Progenitor cell of endocrine pancreas (in vitro differentiated cells): ENCODE measurements around a stretch of chr2.

DNA sequence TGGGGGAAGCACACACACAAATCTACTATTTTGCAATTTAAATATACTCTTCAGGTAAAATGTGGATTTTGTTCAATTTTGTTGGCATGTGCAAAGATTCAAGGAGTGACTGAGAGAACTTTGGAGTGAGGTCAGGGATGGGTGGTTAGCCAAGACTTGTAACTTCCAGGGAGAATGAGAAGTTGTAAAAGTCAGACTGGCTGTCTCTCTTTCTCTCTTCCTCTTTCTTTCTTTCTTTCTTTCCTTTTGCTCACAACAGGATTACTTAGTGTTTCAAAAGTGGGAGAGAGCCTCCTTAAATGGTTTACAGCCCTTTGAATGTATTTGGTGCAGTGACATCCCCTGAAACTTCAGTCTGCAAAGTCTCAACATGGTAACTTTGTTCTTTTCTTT lies 995 bp downstream of the ACKR3 start:
- PRO-cap, result no peak

DNA sequence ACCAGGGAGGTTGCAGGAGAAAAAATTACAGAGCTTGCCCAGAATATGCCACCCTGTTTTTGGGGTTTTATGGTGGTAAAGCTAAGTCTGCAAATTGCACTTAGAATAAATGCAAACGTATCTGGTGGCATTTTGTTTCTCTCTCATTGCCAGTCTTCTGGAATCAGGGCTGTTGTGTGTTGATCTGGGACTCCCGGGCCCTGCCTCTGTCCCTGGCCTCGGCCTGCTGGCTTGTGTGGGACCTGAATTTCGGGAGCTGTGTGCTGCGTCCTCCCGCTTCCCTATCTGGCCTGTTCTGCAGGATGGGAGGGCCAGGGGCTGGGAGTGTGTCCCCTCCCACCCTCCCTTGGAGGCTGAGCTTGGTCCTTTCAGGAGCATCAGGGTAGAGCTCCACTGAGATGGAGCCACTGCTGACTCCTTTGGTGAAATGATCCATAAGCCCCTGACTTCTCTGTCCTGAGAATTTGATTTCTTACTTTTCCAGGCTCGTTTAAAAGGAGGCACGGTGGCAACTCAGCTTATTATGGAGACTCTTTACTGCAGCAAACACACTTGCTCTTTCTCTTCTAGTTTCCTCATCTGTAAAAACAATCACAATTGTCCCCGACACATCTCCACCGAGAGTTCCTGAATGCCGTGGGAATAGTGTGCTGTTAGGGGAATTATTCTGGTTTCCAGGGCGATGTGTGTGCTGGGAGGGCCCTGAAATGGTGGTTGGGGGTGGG lies 118.6 kb downstream of the ACKR3 start:
- PRO-cap, result no peak

GRCh38 chr2:236820708-236821084 lies 251.1 kb downstream of the ACKR3 start:
- PRO-cap, result no peak

- PRO-cap, result no peak
These were observed 213.9 kb upstream of the COPS8 start for GRCh38 chr2:236871443-236872588.

GRCh38 chr2:236875572-236876412 lies 209.9 kb upstream of the COPS8 start:
- PRO-cap, result no peak

DNA sequence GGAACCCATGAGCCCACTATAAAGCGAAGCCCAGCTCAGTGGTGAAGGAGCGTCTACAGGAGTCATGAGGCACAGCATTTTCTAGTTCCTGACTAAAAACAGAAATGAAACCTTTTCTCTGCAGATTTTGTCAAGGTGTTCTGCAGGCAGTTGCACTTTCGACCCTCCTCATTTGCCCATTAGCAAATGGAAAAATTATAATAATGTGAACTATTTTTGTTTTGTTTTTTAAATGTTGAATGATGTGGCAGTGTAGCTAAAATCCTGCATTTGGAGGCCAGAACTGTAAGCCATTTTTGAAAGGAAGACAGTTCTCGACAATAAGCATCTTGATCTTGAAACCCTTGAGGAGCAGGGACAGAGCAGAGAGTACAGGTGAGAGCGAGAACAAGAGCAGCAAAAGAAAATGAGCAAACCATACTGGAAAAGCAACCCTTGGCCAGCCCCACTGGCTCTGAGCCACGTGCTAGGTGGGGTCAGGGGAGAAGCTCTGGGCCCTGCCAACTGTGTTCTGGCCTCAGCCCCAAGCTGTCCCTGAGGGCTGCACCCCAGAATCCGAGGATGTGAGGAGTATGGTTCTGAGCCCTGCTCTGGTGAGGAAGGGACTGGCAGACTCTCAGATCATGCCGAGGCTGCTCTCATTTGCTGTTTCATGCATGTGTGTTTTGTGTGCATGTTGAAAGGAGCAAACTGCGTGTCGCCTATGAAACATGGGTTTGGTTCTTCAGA lies 26.3 kb upstream of the COPS8 start:
- PRO-cap, result no peak

GRCh38 chr2:237190992-237191505 lies 105.4 kb downstream of the COPS8 start:
- PRO-cap, result no peak

- PRO-cap, result no peak
These were observed 128.0 kb downstream of the COPS8 start for GRCh38 chr2:237213692-237214070.

DNA sequence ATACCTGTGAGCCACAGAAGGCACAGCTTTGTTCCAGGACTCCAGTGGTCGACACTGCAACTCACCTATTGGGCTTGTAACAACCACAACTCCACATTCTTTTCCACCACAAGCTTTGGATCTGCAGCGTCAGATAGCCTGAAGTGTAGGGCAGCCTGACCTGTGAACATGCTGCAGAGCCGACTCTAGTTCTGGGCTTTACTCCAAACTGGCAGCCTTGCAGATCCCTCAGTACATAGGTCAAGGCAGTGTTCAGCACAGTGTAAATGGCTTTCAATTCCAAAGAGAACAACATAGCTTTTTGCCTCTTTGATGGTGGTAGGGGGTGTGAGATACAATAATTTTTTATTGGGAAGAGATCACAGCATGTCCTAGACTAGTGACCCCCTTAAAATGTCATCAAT lies 149.7 kb downstream of the COPS8 start:
- PRO-cap, result no peak

DNA sequence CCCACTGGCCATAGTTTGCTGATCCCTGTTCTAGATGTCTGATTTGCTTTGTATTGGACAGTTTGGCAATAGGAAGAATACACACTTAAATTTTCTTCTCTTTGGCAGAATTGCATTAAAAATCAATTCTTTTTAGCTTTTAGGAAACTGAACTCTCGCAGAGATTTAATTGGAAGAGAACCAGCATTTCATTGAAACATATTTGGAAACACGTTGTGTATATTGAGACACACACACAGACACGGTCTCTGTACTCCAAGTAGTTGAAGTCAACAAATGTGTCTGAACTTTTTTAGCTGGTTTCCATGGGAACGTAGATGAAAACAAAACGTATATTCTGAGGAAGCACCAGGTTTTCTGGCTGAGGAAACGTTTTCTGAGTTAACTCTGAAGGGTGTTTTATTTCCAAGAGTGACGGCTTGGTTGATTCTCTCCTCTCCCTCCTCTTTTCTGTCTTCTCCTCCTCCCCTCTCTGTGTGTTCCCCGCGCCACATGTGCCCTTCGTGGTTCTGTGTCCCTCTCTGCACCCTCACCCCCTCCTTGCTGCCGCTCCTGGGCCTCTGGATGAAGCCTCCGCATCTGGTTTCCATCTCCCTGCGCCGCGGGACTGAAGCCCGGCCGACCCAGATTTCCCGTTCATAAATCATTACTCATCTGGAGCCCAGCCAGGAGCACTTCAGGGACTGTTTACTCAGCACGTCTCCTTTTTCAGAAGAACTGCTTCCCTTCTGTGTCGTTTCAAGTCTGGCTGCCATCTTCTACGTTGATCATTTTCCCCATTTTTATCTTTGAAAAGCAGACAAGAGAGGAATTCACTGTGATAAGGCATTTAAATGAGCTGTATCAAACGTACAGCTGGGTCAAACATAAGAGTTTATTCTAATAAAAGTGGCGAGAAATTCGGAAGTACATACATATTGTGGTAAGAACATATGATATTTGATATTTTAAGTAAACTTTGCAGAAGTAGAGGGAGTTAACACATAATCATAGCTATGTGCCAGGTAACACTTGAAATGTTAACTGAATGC lies 122.7 kb downstream of the COL6A3 start:
- PRO-cap, result no peak

- PRO-cap, result no peak
These were observed 3.9 kb downstream of the COL6A3 start for GRCh38 chr2:237410056-237410503.

- PRO-cap, result no peak
These were observed 7.7 kb upstream of the COL6A3 start for GRCh38 chr2:237421443-237422191.

- PRO-cap, result no peak
These were observed 18.7 kb upstream of the COL6A3 start for GRCh38 chr2:237432349-237433306.

GRCh38 chr2:237474614-237475197 lies 12.3 kb upstream of the MLPH start:
- PRO-cap, result bidirectional peak, plus-strand start at chr2:237475082, minus-strand start at chr2:237475072

DNA sequence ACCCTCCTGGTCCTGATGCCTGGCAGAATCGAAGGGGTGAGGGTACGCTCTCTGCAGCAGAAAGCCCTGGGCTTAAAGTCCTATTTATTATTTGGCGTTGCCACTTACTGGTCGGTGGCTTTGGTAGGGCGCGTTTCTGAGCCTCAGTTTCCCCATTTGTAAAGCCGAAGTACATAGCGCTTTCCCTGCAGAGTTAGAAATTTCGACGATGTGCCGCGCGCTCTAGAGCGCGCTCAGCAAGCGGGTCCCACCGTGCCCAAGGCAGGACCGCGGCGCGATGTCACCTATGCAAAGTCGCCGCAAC lies 396 bp upstream of the MLPH start:
- PRO-cap, result no peak

DNA sequence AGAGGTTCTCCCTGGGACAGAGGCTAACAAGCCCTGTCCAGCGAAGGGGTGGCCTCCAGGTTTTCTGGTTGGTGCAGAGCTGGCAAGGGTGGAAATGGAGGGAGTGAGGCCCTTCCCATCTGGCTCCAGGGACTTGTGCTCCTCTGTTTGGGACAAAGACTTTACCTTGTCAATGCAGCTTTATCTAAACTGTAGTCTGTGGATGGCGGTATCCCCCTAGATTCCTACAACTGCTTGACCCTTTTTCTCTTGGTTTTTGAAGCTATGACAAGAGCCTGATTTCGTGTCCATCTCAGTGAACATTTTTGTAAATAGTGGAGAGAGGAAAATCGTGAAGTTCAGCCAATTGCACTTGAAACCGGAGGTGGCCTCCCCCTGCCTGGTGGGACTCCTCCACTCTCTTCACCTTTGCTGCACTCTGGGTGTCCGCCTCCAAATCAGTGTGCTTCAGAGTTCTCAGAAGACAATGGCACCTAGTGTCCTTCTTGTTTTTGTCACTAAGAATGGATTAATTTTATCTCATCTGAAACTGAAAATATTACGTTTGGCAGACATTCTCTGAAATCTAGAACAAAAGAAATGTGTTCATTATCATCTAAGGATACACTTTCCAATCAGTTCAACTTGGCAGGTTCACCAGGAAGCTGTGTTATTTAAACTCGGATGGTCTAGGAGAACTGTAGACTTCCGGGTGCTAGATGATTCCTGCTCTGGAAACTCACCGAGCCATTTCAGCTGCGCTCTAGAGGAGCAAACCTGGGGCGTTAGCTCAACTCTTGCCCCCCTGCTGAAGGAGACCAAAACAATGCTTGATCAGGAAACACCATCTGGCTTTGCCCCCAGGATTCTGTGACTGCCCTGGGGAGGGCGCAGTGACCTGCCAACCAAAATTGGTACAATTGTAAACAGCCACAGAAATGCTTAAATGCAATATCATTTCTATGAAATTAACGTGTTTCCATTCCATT lies 22.6 kb downstream of the MLPH start:
- PRO-cap, result no peak

DNA sequence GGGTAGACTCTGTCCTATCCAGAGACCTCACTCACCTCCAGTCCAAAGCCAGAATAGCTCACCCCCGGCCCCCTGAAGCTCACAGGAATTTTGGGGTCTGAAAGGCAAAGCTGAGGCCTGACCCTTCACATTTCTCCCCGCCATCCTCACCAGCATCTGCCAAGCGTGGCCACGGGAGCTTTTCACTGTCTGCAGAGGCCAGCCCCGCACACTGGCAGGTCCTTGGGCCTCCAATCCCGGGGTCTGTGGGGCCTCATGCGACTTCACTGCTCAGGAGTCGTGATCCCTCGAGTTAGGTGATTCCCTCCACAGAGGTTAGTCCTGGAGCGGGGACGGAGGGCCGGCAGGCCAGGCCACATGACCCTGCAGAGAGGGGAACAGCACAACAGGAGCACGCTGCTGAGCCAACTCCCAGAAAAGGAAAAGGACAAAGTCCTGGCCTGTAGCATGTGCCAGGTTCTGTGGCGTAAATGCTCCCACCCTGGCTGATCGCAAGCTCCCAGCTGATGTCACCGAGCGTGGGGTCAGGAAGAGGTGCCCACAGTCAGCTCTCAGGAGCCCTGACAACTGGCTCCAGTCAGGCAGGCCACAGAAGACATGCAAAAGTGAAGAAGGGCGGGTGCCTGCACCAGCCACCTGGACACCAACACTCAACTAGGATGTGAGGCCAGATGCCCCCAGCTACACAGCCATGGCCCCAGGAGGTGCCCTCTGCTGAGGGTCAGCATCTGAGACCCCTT lies 15.3 kb upstream of the PRLH start:
- PRO-cap, result no peak

DNA sequence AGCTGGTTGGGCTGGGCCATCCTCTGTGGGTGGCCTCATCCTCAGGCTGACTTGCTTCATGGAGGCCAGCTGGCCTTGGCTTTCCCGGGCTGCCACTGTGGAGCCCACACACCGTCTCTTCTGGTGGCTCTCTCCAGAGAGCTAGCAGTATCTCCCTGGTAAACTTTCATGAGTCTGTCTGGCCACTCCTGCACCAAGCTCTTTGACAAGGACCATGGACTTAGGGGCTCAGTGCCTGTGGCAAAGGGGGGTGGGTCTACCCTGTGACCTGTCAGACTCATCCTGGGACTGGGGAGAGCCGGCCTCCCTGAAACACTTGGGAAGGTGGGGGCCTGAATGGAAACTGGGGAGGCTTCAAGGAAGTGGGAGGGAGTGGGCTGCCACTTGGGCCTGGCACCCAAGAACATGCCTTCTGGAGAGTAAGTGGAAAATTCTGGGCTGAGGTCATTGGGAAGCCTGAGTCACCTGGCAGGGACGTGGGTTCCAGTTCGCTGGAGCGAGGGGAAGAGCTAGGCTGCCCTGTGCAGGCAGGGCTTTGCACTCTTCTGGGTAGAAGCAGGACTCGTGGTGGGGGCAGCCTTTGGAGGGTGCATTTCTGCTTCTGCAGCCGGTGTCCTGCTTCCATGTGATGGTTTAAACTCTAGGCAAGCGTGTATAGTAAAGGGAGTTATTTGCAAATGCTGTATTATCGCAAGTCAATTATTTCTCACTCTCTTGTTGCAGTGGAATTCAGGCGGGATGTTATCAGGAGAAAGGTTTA lies 3.6 kb downstream of the LRRFIP1 start:
- PRO-cap, result no peak

- PRO-cap, result no peak
These were observed 5.9 kb downstream of the LRRFIP1 start for GRCh38 chr2:237633194-237633725.

DNA sequence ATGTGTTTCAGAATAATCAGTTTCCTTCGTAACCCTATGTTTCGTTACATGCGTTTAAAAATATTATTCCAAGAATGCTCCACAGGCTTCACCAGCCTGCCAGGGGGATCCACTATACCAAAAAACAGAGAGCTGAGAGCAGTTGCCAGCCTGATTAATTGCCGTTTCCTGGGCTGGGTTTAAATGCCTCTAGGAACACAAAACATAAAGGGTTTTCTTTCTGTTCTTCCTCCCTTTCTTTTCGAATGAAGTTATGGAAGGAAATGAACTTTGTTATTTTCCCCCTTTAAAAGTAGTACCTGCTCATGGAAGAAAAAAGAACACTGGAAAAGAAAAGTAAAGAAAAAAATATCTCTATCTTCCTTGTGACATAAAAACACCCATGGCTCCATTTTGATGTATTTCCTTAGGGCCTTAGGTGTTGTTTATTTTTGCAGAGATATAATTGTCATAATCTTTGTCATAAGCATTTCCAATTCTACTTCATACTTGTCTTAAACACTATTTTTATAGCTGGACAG lies 48.1 kb downstream of the LRRFIP1 start:
- PRO-cap, result no peak